ENCODE data around the genes CDK16, ARAF, SYN1, SLC38A5 and PQBP1.

- RAMPAGE, long total RNA: no peak
- RRBS, 2 experiments: no CpG with 5 or more reads among the region's 18 CpGs
CAGE:
- cytosol, long polyA minus RNA: start-site peak on the plus strand at chrX:47202706-47202713, 16 reads
- cytosol, long polyA plus RNA: no peak
- long polyA plus RNA: no peak
- nucleolus, long total RNA: no peak
- nucleus, long polyA plus RNA: no peak
- nucleus, long total RNA: no peak
Observed at GRCh38 chrX:47202137-47202807, 8.6 kb downstream of the UBA1 start.

- RAMPAGE, long total RNA: no peak
- RRBS, 2 experiments: no CpG with 5 or more reads among the region's 7 CpGs
CAGE:
- cytosol, long polyA minus RNA: start-site peak on the plus strand at chrX:47203635-47203660, 103 reads
- cytosol, long polyA plus RNA: no peak
- long polyA plus RNA: no peak
- nucleolus, long total RNA: no peak
- nucleus, long polyA plus RNA: no peak
- nucleus, long total RNA: no peak
Observed at GRCh38 chrX:47203465-47203753, 9.8 kb downstream of the UBA1 start.

GRCh38 chrX:47217400-47218001 lies 980 bp upstream of the CDK16 start:
- RAMPAGE, long total RNA: no peak
- RRBS, 2 experiments: no CpG with 5 or more reads among the region's 28 CpGs
CAGE:
- cytosol, long polyA minus RNA: no peak
- cytosol, long polyA plus RNA: no peak
- long polyA plus RNA: no peak
- nucleolus, long total RNA: no peak
- nucleus, long polyA plus RNA: no peak
- nucleus, long total RNA: no peak

- RAMPAGE, long total RNA: no peak
- RRBS, 2 experiments: no CpG with 5 or more reads among the region's 70 CpGs
CAGE:
- cytosol, long polyA minus RNA: start-site peak on the plus strand at chrX:47218683-47218695, 57 reads
- cytosol, long polyA plus RNA: no peak
- long polyA plus RNA: no peak
- nucleolus, long total RNA: no peak
- nucleus, long polyA plus RNA: no peak
- nucleus, long total RNA: no peak
Observed at GRCh38 chrX:47218002-47218846, at the start of gene CDK16. Gene CDK16 (plus strand): TSS chrX:47218681.

DNA sequence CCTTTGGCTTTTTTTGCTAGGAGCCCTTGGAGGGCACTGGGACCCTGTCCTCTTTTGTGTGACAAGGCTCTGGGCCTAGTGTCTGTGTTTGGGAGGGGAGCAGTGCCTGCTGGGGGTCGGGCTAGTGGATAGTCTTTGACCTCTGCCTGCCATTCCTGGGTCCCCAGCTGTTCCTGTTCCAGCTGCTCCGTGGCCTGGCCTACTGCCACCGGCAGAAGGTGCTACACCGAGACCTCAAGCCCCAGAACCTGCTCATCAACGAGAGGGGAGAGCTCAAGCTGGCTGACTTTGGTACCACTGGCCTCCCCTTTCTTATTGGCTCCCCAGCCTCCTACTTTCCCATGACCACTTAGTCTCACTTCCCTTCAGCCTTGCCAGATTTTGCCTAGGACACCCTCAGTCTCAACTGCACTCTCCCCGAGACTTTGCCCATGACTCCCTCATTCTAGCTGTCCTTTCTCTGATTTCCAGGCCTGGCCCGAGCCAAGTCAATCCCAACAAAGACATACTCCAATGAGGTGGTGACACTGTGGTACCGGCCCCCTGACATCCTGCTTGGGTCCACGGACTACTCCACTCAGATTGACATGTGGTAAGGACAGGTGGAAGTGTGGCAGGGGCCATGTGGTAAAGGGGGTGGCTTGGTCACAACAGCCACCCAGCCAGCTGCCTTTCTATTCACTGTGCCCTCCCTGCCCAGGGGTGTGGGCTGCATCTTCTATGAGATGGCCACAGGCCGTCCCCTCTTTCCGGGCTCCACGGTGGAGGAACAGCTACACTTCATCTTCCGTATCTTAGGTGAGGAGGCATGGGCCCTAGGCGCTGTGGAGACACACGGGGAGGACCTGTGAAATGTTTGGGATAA lies 6.5 kb upstream of the USP11 start:
- RAMPAGE, long total RNA: no peak
- RRBS, 2 experiments: no CpG with 5 or more reads among the region's 15 CpGs
CAGE:
- cytosol, long polyA minus RNA: no peak
- cytosol, long polyA plus RNA: no peak
- long polyA plus RNA: no peak
- nucleolus, long total RNA: no peak
- nucleus, long polyA plus RNA: no peak
- nucleus, long total RNA: no peak

GRCh38 chrX:47228838-47229803 lies 3.7 kb upstream of the USP11 start:
- RAMPAGE, long total RNA: no peak
- RRBS, 2 experiments: no CpG with 5 or more reads among the region's 11 CpGs
CAGE:
- cytosol, long polyA minus RNA: no peak
- cytosol, long polyA plus RNA: no peak
- long polyA plus RNA: no peak
- nucleolus, long total RNA: start-site peak on the plus strand at chrX:47229706-47229768, 9 reads
- nucleus, long polyA plus RNA: no peak
- nucleus, long total RNA: no peak

DNA sequence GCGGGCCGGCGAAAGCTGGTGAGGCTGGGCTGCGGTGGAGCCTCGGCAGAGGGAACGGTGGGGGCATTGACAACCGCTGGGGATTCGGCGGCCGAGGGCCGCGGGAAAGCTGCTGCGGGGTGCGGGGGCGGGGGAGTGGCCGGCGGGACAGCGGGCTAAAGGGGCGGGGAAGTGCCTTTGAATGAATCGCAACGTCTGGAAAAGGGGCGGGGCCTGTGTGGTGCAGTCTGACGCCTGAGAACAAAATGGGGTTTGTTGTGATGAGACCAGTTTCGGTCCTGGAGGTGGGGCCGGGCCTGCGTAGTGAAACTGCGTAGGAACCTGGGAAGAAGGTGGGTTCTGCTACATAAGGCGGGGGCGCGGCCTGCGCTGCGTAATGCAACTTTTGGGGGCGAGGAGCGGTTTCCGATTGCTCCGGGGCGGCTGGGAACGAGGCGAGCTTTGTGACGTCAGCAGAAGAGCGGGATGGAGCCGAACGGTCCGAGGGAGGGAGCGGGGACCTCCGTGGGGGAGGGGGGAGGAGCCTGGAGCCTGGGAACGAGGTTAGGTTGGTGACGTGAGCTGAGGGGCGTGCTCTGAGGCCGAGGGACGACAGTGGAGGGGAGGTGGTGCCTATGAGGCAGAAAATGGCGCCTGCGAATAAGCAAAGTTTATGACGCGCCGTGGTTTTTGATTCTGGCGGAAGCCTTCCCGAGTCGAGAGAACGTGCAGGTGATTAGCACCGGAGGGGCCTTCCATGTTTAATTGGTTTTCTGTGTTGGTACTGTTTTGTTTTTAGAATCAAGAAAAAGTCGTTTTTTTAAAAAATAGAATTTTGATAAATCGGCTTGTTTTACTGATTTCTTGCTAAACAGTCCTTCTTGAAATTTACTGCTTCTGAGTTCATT lies 636 bp downstream of the USP11 start:
- RAMPAGE, long total RNA: no peak
- RRBS, 2 experiments: no CpG with 5 or more reads among the region's 63 CpGs
CAGE:
- cytosol, long polyA minus RNA: no peak
- cytosol, long polyA plus RNA: start-site peak on the plus strand centred at position 211 of the sequence, 813 bp wide, 831 and 654 reads in 2 replicates
- long polyA plus RNA: no peak
- nucleolus, long total RNA: start-site peak on the plus strand centred at position 676 of the sequence, 121 bp wide, 27 reads
- nucleus, long polyA plus RNA: no peak
- nucleus, long total RNA: no peak

DNA sequence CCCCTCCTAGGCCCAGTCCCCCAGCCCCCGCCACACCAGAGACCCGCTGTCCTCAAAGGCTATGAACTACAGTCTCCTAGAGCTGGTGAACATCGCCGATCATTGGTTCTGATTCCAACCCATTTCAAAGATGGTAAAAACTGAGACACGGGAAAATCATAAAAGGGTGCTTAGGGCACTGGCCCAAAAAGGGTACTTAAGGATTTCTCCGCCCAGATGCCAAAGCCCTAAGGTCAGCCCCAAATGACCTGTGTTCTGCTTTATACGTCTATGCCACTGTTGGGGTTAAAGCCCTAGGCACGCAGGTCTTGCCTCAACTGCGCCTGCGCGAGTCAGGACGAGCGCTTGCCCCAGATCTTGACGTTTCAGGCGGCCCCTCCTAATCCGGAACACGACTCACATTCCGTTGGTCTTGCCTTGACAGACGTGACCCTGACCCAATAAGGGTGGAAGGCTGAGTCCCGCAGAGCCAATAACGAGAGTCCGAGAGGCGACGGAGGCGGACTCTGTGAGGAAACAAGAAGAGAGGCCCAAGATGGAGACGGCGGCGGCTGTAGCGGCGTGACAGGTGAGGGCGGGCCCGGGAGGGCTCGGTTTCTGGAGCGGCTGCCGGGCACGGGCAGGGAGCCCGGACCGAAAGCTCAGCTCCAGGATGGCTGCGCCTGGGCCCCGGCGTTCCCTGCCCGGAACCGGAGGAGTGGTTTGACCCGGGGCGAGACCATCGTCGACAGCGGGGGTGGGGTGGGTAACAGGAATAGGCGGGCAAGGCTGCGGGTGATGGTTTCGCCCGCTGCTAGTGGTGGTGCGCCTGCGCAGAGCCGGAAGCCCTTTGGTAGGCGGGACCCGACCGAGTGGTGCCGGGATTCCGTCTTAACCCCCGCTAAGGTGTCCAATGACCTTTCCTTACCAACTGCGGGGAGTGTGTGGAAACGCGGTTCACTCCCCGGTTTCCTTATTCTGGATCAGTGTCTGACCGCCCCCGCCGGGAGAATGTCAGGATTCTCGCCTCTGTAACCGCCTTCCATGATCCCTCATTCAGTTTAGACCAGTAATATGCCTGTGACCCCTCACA lies at the start of gene ARAF:
TSS of gene ARAF (plus strand) at position 522 of the 1,072 bp plus-strand sequence.
- RAMPAGE, long total RNA: start-site peak on the plus strand centred at position 518 of the sequence, 18 bp wide, 143 and 116 reads in 2 replicates; start-site peak on the minus strand centred at position 775 of the sequence, 92 bp wide, 10 and 8 reads in 2 replicates
- RRBS, 2 experiments: 39 to 52% methylated on average over 11 to 23 of the region's 70 CpGs
CAGE:
- cytosol, long polyA minus RNA: start-site peak on the plus strand centred at position 522 of the sequence, 13 bp wide, 370 reads
- cytosol, long polyA plus RNA: start-site peak on the plus strand centred at position 520 of the sequence, 18 bp wide, 1,272 and 1,243 reads in 2 replicates
- long polyA plus RNA: start-site peak on the plus strand centred at position 510 of the sequence, 29 bp wide, 1,062 and 292 reads in 2 replicates
- nucleolus, long total RNA: start-site peak on the plus strand centred at position 522 of the sequence, 9 bp wide, 66 reads
- nucleus, long polyA plus RNA: start-site peak on the plus strand centred at position 521 of the sequence, 12 bp wide, 192 and 142 reads in 2 replicates
- nucleus, long total RNA: no peak

- RAMPAGE, long total RNA: no peak
- RRBS, 2 experiments: no CpG with 5 or more reads among the region's 19 CpGs
CAGE:
- cytosol, long polyA minus RNA: no peak
- cytosol, long polyA plus RNA: no peak
- long polyA plus RNA: no peak
- nucleolus, long total RNA: no peak
- nucleus, long polyA plus RNA: no peak
- nucleus, long total RNA: no peak
Observed at GRCh38 chrX:47564437-47565667, 3.8 kb downstream of the ARAF start.

- RAMPAGE, long total RNA: no peak
- RRBS, 2 experiments: no CpG with 5 or more reads among the region's 19 CpGs
CAGE:
- cytosol, long polyA minus RNA: no peak
- cytosol, long polyA plus RNA: no peak
- long polyA plus RNA: no peak
- nucleolus, long total RNA: no peak
- nucleus, long polyA plus RNA: no peak
- nucleus, long total RNA: no peak
Observed at GRCh38 chrX:47574527-47574984, 7.7 kb upstream of the TIMP1 start.

GRCh38 chrX:47619606-47620252 lies at the start of gene SYN1:
Gene SYN1 (minus strand): TSS chrX:47619857.
- RAMPAGE, long total RNA: no peak
- RRBS, 2 experiments: 21 to 45% methylated on average over 13 of the region's 71 CpGs
CAGE:
- cytosol, long polyA minus RNA: no peak
- cytosol, long polyA plus RNA: no peak
- long polyA plus RNA: no peak
- nucleolus, long total RNA: no peak
- nucleus, long polyA plus RNA: no peak
- nucleus, long total RNA: no peak

DNA sequence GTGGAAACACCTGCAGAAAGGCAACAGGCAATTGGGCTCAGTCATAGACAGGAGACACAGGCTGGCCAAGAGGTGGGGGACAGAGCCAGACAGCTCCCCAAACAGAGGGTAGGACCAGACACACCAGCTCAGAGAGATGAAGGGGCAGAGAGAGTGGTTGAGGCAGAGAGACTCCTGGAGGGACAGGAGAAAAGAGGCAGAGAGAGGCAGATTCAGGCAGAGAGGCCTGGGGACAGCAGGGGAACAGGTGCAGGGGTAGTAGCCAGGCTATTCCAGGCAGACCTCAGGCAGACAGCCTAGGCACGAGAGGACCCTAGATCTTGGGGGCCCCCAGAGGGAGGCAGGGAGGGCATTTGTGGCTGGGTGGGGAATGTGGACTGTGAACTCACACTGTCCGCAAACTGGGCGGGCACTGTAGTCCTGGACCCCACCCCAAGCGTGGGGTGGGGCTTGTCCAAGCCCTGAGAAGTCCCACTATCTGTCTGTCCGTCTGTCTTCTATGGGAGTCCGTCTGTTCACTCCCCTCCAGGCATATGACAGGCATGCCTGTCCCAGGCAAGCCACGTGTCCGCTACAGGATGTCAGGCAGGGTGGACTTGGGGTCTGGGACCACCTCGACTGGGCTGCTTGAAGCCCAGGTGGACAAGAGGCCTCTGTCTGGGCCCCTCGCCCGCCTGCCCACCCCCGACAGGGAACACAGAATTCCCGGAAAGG lies at the start of gene SLC38A5:
TSS of gene SLC38A5 (minus strand) at position 361 of the 714 bp plus-strand sequence.
- RAMPAGE, long total RNA: no peak
- RRBS, 2 experiments: no CpG with 5 or more reads among the region's 13 CpGs
CAGE:
- cytosol, long polyA minus RNA: no peak
- cytosol, long polyA plus RNA: no peak
- long polyA plus RNA: no peak
- nucleolus, long total RNA: no peak
- nucleus, long polyA plus RNA: no peak
- nucleus, long total RNA: no peak

DNA sequence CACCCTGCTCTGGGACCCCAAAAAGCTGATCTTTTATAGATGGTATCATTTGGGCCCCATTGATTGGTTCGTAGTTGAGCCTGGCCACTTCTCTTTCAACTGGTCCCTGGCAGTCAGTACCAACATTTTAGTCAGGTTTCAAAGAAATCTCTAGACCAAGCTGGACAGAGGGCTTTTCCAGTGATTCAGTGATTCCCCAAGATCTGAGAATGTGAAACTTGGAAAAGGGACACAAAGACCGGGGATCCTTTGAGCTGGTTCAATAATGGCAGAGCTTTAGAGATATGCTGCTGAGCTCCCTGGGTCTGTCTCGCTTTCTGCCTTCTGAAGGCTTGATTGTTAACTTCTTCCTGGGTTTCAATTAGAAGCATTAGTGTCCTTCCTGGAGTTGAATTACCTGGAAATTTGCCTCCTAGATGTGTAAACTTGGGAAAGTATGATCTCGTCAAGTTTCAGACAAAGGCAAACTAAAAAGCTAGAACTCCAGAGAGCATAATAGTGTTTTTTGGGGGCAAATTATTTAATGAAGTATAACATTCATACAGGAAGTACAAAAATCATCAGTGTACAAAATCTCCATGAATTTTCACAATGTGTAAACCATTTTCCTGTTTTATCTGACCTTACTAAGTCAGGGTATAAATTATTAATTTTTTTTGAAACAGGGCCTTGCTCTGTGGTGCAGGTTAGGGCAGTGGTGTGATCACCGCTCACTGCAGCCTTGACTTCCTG lies 1.3 kb upstream of the TBC1D25 start:
- RAMPAGE, long total RNA: no peak
- RRBS, 2 experiments: no CpG with 5 or more reads among the region's 5 CpGs
CAGE:
- cytosol, long polyA minus RNA: no peak
- cytosol, long polyA plus RNA: no peak
- long polyA plus RNA: no peak
- nucleolus, long total RNA: no peak
- nucleus, long polyA plus RNA: no peak
- nucleus, long total RNA: no peak

DNA sequence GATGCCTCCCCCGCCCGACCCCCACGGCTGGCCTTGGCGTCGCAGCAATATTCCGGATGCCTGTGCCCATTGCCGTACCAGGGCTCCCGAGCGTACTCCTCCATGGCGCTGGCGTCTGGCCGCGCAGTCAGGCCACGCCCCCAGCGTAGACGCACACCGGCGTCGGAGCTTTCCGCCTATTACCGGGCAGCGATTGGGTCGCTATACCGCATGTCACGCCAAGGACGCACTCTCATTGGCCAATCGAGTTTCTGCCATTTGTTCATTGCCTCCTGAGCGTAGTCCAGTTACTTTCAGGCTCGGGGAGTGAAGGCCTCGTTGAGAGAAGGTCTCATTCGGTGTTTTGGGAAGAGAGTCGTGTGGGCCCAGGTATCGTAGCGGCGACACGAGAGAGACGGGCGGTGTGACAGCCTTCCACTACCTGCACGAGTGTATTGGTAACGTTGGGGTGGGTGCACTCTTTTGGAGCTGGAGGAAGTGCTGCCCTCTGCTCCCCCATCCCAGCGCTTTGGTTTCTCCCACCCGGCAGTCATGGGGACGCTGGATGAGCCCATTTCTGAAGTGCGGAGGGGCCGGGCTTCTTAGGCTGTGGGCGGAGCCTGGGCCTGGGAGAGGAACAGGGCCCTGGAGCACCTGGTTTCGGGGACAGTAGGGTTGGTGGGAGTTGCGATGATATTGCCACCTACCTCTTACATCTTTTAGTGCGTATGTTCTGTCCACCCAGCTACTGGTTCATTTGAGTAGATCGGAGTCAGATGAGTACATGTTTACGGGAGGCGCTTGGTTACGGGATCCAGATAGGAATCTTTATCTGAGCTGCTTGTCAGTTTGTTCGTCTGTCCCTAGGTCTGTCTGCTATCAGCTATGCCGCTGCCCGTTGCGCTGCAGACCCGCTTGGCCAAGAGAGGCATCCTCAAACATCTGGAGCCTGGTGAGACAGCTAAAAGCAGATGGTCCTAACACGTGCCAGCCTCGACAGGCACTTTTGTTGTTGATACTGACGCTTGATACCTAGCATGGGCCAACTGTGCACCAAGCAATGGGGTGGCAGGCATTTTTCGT lies at the start of gene PQBP1:
TSS of gene PQBP1 (plus strand) at position 285 of the 1,062 bp plus-strand sequence.
- RAMPAGE, long total RNA: start-site peak on the minus strand centred at position 128 of the sequence, 36 bp wide, 611 and 480 reads in 2 replicates; start-site peak on the plus strand centred at position 312 of the sequence, 62 bp wide, 869 and 981 reads in 2 replicates
- RRBS, 2 experiments: 32 to 34% methylated on average over 8 to 11 of the region's 62 CpGs
CAGE:
- cytosol, long polyA minus RNA: start-site peak on the plus strand centred at position 336 of the sequence, 7 bp wide, 16 reads
- cytosol, long polyA plus RNA: start-site peak on the minus strand centred at position 118 of the sequence, 16 bp wide, 248 and 185 reads in 2 replicates; start-site peak on the plus strand centred at position 292 of the sequence, 22 bp wide, 229 and 101 reads in 2 replicates; start-site peak on the plus strand centred at position 642 of the sequence, 117 bp wide, 21 and 17 reads in 2 replicates
- long polyA plus RNA: start-site peak on the minus strand centred at position 121 of the sequence, 22 bp wide, 190 and 180 reads in 2 replicates; start-site peak on the plus strand centred at position 294 of the sequence, 27 bp wide, 216 and 267 reads in 2 replicates
- nucleolus, long total RNA: start-site peak on the minus strand centred at position 128 of the sequence, 30 bp wide, 40 reads; start-site peak on the plus strand centred at position 311 of the sequence, 61 bp wide, 102 reads
- nucleus, long polyA plus RNA: start-site peak on the minus strand centred at position 118 of the sequence, 17 bp wide, 271 and 140 reads in 2 replicates; start-site peak on the plus strand centred at position 286 of the sequence, 37 bp wide, 255 and 239 reads in 2 replicates
- nucleus, long total RNA: no peak

DNA sequence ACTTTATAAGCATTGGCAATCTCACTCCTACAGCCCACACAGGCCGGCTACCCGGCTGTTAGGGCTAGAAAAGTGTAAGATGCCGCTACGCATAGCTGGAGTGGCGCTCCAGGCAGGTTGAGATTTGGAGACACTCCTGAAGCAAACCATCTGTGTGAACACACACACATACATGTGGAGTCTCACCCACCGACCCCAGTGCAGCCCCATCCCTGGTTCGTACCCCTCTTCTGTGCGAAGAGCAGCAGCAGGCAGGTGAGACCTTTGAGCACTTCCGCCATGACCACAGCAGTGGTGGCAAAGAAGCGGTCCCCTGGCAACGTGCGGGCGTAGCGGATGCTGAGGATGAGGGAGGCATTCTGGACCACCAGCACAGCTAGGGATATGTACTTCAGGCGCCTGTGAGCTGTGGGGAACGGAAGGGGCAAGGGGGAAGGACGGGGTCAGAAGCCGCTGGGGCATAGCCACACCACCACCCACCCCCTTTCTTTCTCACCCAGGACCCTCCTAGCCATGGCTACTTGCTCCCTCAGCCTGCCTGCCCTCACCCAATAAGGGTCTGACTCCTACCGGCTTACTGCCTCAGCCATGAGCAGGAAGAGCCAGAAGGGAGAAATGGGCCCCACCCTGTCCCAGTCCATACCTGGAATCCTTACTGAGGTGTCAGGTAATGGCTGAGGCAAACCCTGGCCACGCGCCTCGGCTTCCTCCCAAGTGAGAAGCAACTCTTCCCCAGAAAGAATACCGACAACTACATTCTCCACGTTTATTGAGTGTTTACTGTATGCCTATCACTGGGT lies 1.7 kb downstream of the SLC35A2 start:
- RAMPAGE, long total RNA: no peak
- RRBS, 2 experiments: no CpG with 5 or more reads among the region's 24 CpGs
CAGE:
- cytosol, long polyA minus RNA: no peak
- cytosol, long polyA plus RNA: no peak
- long polyA plus RNA: no peak
- nucleolus, long total RNA: no peak
- nucleus, long polyA plus RNA: no peak
- nucleus, long total RNA: no peak

- RAMPAGE, long total RNA: no peak
- RRBS, 2 experiments: no CpG with 5 or more reads among the region's 21 CpGs
CAGE:
- cytosol, long polyA minus RNA: no peak
- cytosol, long polyA plus RNA: no peak
- long polyA plus RNA: no peak
- nucleolus, long total RNA: no peak
- nucleus, long polyA plus RNA: no peak
- nucleus, long total RNA: no peak
Observed at GRCh38 chrX:48910863-48911517, 456 bp downstream of the SLC35A2 start.

DNA sequence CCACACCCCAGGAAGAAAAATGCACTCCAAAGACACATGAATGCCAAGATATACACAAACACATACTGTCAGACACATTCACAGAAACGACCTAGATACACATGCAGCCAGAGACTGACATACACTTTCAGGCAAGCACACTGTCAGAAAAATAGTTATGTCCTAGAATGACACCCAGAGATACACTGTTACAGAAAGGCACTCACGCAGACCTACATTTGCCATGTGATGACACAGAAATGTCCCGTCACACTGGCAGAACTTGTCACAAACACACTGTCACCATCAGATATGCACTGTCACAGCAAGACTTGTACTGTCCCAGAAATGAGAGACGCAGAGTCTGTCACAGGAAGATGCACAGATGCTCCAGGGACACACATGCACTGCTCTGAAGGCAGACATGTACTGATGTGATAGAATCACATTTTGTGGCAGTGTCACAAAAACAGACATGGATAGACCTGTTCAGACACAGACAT lies 1.1 kb upstream of the PIM2 start:
- RAMPAGE, long total RNA: no peak
- RRBS, 2 experiments: no CpG with 5 or more reads among the region's 4 CpGs
CAGE:
- cytosol, long polyA minus RNA: no peak
- cytosol, long polyA plus RNA: no peak
- long polyA plus RNA: no peak
- nucleolus, long total RNA: no peak
- nucleus, long polyA plus RNA: no peak
- nucleus, long total RNA: no peak

DNA sequence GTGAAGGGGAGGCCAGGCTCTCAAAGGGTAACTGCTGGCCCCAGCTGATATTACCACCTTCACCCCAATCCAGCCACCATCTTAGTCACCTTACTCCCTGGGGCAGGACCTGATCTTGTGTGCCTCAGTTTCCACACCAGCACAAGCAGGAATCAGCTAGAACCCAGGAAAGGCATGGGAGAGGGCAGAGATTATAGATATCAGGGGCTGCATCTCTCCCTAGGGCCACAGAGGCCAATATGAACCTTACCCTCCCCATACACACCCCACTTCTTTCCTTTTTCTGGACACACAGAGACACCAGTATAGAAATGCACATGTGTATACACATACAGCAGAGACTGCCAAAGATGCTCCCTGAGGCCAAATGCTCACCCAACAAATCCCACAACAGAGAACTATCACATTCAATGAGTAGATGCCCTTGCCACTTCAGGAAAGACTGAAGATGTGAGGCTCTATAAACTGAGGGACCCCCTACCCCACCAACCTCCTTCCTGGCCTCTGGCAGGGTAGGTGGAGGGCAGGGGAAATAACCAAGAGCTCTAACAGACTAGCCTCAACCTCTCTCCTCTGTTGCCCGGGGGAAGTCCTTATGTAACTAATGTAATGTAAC lies 18.1 kb downstream of the OTUD5 start:
- RAMPAGE, long total RNA: no peak
- RRBS, 2 experiments: no CpG with 5 or more reads among the region's 1 CpG
CAGE:
- cytosol, long polyA minus RNA: no peak
- cytosol, long polyA plus RNA: no peak
- long polyA plus RNA: no peak
- nucleolus, long total RNA: no peak
- nucleus, long polyA plus RNA: no peak
- nucleus, long total RNA: no peak

Measured in GM12878 (cell line).